ENCODE data around the gene ARHGEF4.

- PRO-cap = no peak
- RAMPAGE, long total RNA, 2 experiments = no peak in any of the 2 experiments
Measured at GRCh38 chr2:127627999-127628504, 17.9 kb upstream of the GPR17 start.

- PRO-cap = no peak
- RAMPAGE, long total RNA, 2 experiments = no peak in any of the 2 experiments
Measured at GRCh38 chr2:127646642-127647075, 706 bp downstream of the GPR17 start.

- PRO-cap = no peak
- RAMPAGE, long total RNA, 2 experiments = no peak in any of the 2 experiments
Measured at GRCh38 chr2:127656966-127657795, 11.2 kb downstream of the GPR17 start.

DNA sequence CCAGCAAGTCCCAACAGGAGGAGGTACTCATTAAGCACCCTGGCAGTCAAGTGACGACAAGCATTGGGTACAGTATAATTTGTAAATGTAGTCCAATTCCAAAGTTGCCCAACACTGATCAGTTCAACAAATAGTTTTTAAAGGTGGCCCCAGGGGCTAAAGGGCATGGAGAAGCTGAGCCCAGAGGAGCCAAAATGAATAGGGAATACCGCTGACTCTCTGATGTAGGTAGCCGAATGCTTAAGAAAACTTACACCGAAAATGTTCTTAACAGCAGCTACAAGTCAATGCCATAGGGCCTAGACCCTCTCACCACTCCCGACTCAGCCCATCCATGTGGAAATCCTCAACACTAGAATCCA is 9.9 kb downstream of the LIMS2 start:
- PRO-cap = no peak
- RAMPAGE, long total RNA, 2 experiments = no peak in any of the 2 experiments

- PRO-cap = no peak
- RAMPAGE, long total RNA, 2 experiments = no peak in any of the 2 experiments
Measured at GRCh38 chr2:127843493-127844826, 14.0 kb downstream of the POLR2D start.

DNA sequence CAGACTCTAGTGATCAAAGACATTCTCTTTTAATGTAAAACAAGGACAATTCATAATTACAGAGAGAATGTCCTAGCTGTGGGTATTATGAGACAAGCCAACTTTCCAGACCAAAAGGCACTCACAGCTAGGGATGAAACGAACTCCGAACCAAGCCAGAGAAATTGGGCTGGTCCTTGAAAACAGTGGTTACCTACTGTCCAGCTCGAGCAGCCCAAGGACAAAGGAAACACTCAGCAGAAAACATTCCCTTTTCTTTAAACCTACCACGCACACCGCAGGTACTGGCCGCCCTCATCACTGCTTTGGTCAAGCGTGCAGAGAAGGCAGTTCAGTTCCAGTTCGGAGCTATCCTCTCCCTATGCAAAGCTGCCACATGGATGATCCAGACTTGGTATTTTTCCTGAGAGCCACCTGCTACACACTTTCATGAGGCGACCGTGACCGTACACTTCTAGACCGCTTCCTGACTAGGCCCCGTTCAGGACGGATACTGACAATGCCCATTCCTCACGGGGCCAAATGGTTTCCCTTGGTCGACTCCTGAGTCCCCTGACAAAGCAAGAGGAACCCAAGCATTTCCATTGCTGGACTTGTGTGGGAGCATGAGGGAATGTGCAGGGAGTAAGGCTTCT is 4.2 kb upstream of the POLR2D start:
- PRO-cap = no peak
- RAMPAGE, long total RNA, 2 experiments = no peak in any of the 2 experiments

DNA sequence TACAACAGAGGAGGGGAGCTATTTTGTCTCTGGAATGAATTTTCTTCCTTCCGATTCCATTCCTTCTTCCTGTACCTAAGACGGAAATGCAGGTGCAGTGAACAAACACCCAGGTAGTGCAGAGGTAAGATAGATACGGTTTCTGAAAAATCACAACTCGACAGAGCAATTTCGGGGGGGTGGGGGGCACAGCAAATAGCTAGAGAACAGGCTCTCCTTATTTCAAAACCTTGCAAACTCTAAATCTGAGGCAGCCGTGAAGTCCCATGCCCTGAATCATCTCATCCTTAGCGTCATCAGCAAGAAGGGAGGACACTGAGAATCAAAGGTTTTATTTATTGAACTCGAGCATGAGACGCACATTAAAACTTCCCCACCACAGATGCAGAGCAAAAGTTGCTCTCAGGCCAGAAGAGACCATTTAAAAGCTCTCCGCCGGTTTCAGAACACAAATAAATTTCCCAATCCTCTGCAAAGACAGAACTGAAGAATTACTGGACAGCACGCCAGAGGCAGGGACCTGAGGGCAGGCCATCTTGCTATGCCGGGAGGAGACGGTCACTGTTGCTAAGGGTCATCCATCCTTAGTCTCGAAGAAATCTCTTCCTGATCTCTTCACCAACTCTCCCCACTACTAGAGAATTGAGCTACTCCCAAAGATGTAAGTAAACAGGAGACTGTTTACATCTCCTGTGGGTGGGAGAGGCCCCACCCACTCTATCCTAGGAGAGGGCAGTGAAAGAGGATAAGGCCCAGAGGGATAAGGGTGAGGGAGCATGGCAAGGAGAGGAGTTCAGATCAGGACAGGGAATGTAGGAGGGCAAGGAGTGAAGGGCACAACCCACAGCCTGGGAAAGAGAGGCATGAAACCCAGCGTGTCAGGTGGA is 1.3 kb downstream of the AMMECR1L start:
- PRO-cap = unidirectional peak, plus-strand start at position 501 of the sequence
- RAMPAGE, long total RNA, 2 experiments = no peak in any of the 2 experiments

GRCh38 chr2:127885564-127885730 is 309 bp downstream of the AMMECR1L start:
- PRO-cap = no peak
- RAMPAGE, long total RNA, 2 experiments = no peak in any of the 2 experiments

GRCh38 chr2:128299861-128300154 is 18.9 kb downstream of the HS6ST1 start:
- PRO-cap = no peak
- RAMPAGE, long total RNA, 2 experiments = no peak in any of the 2 experiments

DNA sequence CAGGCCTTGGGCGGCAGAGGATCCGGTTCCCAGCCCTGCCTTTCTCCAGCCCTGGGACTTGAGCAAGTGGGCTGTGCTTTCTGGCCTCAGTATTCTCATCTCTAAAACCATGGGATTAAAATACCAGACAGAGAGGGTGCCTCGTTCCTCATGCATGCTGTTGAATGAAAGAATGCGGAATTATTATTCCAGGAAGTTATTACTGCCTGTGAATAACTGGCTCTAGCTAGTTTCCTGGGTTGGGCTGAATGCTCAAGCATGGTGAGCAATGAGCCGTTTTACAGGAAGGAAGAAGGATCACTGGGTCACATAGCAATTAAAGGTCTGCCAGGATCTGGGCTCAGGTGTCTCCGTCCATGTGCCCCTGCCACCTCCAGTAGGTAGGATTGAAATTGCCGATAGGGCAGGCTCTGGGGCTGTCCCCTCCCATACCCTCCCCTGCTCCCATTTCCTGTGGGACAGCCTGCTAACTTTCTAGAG is 77.2 kb upstream of the HS6ST1 start:
- PRO-cap = no peak
- RAMPAGE, long total RNA, 2 experiments = no peak in any of the 2 experiments

- PRO-cap = no peak
- RAMPAGE, long total RNA, 2 experiments = no peak in any of the 2 experiments
Measured at GRCh38 chr2:128446362-128446791, 127.7 kb upstream of the HS6ST1 start.

DNA sequence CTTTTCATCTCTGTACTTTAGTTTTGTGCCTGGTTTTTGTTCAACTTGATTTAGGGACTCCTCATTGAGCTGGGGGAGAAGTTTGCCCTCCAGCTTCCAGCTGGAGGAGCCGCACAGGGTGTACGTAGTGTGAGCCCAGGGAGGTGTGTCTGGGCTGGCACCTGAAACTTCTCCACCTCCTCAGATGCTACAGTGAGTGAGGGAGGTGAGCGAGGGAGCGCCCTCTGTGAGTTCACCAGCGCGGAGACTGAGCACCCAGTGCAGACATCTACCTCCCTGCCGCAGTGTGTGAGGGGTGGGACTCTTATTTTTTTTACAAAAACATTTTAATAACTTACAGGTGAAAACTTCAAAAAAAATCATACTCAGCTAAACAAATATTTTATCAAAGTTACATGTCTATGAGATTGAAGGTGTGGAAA is 204.2 kb upstream of the HS6ST1 start:
- PRO-cap = no peak
- RAMPAGE, long total RNA, 2 experiments = no peak in any of the 2 experiments

GRCh38 chr2:128549226-128549425 is 230.5 kb upstream of the HS6ST1 start:
- PRO-cap = no peak
- RAMPAGE, long total RNA, 2 experiments = no peak in any of the 2 experiments

- PRO-cap = no peak
- RAMPAGE, long total RNA, 2 experiments = no peak in any of the 2 experiments
Measured at GRCh38 chr2:128595069-128595580, 276.5 kb upstream of the HS6ST1 start.

- PRO-cap = no peak
- RAMPAGE, long total RNA, 2 experiments = no peak in any of the 2 experiments
Measured at GRCh38 chr2:128988578-128989049, 669.9 kb upstream of the HS6ST1 start.

DNA sequence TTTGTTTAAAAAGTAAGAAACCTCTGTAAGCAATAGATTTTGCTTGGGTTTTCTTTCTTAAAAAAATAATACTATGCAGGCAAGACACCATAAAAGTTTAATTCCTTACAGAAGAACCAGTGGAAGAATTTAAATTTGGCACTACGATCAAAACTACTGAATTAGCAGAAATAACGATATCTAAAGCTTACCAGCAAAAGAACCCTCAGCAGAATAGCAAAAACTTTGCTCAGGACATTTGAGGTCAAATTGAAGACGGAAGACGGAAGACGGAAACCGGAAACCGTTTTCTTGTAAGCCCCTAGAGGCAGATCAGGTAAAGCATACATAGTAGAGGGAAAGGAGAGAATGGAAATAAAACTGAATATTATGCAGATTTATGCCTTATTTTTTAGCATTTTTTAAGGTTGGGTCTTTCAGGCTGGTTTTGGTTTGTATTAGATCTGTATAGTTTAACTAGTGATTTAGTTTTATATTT is 2.2 kb downstream of the RAB6C start:
- PRO-cap = no peak
- RAMPAGE, long total RNA, 2 experiments = no peak in any of the 2 experiments

DNA sequence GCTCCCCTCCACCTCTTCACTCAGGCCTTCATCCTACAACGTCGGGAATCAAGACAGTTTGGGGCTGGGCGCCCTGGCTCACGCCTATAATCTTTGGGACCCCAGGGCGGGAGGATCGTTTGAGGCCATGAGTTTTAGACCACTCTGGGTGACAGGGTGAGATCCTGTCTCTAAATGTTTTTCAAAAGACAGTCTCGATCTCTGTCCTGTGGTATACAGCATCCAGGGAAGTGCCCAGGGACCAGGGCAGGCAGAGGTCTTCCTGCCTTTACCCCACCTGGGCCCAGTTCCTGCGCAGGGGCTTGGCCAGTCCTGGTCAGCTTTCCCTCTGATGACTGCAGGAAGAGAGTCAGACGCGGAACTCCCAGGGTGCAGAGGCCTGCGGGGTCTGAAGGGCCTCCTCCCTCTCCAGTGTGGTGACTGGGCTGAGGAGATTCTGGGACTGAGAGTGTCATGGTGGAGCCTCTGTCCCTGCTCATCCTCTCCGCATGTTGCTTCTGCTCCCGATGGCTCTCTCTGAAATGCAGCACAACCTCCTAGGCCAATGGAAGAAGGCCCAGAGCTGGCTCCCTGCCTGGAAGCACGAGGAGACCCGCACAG is 1.1 kb downstream of the MZT2B start:
- PRO-cap = no peak
- RAMPAGE, long total RNA, 2 experiments = no peak in any of the 2 experiments

DNA sequence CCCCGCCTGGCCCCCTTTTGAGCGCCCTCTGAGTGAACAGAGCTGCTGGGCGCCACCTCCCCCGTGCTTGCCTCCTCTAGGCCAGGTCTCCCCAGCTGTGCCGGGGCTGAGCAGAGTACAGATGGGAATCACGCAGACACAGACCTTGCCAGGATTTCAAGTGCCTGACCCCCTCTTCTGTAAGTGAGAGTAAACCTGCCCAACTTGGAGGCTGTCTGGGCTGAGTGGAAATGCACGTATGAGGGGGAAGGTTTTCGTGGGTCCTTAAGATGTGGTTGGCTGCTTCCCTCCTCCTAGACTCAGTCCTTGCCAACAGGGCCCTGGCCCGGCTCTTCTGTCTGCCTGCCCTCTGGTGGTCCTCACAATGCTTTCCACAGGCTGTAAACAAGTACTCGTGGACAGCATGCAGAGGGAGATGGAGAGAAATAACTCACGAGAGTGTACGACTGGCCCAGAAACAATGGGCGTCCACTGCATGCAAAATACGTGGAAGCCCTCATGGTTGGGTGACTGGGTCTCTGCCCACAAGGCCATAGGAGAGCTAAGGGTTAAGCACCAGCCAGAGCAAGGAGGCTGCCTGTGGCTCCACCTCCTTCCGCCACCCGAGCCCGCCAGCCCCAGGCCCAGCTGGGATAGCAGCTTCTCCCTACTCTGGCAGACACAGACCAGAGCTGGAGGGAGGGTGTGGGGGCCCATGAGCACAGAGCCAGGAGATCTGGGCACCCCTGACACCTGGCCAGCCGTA is 17.1 kb upstream of the ARHGEF4 start:
- PRO-cap = no peak
- RAMPAGE, long total RNA, 2 experiments = no peak in any of the 2 experiments

- PRO-cap = bidirectional peak, plus-strand start at chr2:130820708, minus-strand start at chr2:130820494
- RAMPAGE, long total RNA, 2 experiments = no peak in any of the 2 experiments
Measured at GRCh38 chr2:130820204-130820826, 16.4 kb upstream of the ARHGEF4 start.

GRCh38 chr2:130836657-130837645 is at the start of gene ARHGEF4:
Gene ARHGEF4 (plus strand): TSS chr2:130836914.
- PRO-cap = bidirectional peak, plus-strand start at chr2:130836917, minus-strand start at chr2:130836757; unidirectional peak, plus-strand start at chr2:130837155
- RAMPAGE, long total RNA, 2 experiments = start-site peak on the plus strand in 2 of 2 experiments, at chr2:130836890-130836937 at its widest, 310 to 337 reads per replicate; start-site peak on the minus strand in 2 of 2 experiments, at chr2:130836774-130836839 at its widest, 8 reads per replicate